Spinal cord (tissue), 3 donors: Measurements from ENCODE around the genes STIL, BEND5, AGBL4 and CDKN2C.

DNA sequence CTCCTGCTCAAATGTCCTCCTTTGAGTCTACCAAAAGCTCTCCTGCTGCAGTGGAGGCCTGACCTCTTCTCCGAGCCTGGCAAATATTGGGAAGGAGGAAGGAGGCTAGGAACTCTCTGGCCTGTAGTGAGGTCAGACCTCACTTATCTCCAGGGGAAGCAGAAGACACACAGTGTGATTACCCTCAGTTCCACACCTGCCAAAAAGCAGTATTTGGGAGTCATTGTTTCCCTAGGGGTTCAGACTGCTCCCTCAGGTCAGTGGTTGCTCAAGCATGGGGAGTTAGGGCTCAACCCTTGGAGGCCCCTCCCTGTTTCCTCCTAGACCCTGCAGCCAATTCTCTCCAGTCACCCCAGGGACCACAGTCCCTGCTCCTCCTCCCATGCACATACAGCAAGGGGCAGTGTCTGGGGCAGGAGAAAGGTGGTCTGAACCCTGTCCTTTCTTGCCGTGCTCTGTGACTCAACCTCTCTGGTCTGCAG, 1.2 kb downstream of the PDZK1IP1 start:
- PRO-cap: no peak
- RAMPAGE, long total RNA: no peak

DNA sequence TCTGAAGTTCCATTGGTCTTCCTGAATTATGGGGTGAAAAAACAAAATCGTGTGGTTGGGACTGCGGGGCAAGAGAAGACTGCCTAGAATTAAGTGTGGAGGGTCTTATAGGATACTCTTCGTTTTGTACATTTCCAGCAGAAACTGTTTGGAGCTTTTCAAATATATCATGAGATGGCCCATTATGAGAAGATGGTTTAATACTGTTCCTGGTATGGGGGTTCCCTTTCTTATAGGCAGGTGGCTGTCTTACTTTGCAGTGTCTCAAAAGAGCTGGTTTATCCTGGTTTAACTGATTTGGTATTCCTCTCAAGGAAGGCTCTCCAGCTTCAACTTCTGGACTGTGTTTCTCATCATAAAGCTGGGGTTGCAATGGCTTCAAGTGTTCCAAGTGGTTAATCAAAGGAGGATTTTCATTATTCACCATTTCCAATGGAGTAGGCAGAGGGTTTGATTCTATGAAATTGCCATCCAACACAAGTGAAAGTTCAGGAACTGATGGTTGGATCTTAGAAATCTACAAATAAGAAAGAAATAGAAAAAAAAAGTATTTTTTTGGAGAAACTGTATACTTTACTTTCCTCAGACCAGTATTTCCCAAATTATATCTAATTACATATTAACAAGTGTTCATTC, 33.1 kb downstream of the STIL start:
- PRO-cap: no peak
- RAMPAGE, long total RNA: no peak

DNA sequence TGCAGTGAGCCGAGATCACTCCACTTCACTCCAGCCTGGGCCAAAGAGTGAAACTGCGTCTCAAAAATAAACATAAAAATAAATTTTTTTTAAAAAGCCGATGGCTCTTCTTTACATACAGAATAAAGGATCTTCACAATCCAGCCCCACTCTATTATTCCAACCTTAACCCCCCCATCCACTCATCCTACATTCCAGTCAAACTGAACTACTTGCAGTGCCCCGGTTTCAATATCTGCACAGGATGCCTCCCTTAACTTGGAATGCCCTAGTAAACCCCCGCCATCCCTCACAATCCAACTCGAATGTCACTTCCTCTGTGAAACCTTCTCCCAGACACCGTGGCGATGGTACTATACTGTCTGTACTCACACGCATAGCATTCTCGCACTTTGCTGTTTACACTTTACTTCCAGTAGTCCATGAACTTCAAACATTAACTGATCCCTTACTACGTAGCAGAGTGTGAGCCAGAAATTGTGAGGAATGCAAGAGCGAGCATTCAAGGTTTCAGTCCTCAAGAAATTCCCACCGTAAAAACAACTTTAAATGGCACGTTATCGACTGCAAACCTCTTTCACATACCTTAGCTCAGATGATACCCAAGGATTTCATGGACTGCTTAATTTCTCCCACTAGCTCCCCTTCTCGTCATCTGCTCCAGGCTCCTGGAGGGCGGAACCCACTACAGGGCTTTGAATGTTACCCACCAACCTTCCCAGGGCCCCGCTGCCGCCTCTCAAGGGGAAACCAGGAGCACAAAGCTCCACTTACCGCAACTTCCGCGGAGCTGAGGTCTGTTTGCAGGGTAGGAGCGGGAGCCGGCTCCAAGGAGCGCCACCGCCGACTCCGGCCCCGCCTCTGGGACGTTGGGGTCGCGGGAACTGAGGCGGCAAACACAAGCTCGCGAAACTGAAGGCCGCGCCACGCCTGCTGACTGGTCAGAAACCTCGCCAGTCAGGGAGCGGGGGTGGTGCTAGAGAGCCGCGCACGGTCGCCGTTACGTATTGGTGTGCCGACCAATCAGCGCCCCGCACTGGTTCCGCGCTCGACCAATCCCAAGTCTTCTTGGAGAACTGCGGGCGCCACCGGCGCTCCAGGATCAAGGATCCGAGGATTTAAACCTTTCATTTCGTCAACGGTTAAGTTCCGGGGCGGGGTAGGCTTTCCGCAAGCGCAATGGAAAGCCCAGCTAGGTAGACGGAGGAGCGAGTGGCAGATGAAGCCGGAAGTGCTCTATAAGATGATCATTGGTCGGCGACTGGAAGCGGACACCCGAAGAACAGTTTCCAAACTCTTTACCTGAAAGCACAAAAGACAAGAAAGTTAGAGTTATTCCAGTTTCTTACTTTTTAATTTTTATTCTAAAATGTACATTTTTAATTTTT, at the start of gene STIL:
Gene STIL (minus strand): TSS at position 886 of the 1,388 bp plus-strand sequence.
- PRO-cap: no peak
- RAMPAGE, long total RNA: no peak

DNA sequence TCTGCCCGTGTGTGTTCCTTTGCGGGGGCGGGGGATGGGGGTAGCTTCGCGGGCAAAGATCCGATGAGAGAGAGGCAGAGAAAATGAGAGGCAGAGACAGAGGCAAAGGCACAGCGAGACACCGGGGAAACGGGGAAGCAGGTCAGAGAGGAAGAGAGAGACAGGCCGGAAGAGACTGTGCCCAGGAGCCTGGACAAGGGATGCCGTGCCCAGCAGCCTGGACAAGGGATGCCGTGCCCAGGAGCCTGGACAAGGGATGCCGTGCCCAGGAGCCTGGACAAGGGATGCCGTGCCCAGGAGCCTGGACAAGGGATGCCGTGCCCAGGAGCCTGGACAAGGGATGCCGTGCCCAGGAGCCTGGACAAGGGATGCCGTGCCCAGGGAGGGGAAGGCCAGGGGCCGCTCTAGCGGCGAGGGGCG, 270.4 kb downstream of the FOXD2 start:
- PRO-cap: no peak
- RAMPAGE, long total RNA: no peak

DNA sequence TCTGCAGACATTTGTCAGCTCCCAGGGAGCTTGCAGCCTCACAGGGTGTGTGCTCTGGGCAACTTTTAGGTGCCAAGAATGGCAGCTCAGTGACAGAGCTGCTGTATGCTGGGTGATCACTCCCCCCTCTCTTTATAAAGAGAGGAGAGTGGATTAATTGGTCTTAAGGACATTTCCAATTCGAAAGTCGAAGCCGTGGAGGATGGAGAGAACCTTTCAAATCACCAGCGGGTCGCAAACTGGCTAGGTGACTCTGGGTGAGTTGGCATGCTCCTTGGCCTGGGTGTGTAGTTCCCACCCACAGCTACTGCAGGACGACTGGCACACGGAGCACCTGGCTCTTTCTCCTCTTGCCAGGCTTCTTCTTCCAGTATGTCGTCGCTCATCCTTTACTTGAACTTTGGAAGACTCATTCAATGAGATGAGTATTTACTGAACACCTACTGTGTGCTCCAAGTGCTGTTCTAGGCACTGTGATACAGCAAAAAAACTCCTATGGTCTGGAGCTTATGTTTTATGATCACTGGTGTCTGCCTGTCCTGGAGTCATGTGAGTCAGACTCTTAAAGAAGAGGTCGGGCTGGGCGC, 165.6 kb downstream of the TRABD2B start:
- PRO-cap: no peak
- RAMPAGE, long total RNA: no peak

GRCh38 chr1:47986715-47987264, 10.4 kb downstream of the TRABD2B start:
- PRO-cap: no peak
- RAMPAGE, long total RNA: no peak

GRCh38 chr1:47996025-47997029, 858 bp downstream of the TRABD2B start:
- PRO-cap: no peak
- RAMPAGE, long total RNA: no peak

- PRO-cap: no peak
- RAMPAGE, long total RNA: no peak
These were observed 54.2 kb upstream of the SPATA6 start for GRCh38 chr1:48526074-48526814.

DNA sequence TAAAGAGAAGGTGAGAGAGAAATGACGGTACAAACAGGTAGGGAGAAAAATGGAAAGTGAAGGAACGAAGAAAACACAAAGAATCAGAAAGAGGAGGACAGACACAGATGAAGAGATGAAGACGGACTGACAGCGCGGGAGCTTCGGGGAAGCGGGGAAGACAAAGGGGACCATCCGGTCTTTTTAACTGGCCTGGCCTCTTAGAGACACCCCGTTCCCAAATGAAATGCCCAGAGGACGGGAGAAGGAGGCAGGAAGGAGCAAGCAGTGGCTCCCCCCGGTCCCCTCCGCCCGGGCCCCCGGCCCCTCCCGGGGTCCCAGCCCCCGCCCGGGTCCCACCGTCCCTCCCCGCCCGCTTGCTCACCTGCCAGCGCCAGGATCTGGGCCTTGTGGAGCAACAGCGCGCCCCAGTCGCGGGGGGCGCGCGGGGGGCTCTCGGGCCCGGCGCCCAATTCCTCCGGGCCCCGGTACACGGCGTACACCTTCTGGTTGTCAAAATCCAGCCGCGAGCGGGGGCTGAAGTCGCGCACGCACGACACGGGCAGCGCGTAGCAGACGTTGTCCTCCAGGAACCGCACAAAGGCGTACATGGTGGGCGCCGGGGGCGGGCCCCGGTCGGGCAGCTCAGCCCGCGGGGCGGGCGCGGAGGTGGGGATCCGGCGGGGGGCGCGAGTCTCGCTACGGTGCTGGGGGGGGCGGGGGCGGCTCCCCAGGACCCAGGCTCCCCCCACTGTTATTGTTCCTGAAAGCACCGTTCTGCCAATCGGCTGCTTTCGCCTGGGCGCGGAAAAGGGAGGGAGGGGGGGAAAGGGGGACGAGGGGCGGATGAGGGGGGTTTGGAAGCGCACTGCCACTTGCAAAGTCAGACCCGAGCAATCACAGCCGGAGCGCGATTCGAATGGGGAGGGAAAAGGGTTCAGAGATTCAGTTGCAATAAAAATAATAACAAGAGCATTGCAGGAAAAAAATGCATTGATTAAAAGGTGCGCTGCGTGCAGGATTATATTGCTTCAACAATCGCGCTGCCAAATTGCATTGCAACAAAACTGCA, at the start of gene BEND5:
Gene BEND5 (minus strand): TSS at position 650 of the 1,051 bp plus-strand sequence.
- PRO-cap: no peak
- RAMPAGE, long total RNA: no peak

DNA sequence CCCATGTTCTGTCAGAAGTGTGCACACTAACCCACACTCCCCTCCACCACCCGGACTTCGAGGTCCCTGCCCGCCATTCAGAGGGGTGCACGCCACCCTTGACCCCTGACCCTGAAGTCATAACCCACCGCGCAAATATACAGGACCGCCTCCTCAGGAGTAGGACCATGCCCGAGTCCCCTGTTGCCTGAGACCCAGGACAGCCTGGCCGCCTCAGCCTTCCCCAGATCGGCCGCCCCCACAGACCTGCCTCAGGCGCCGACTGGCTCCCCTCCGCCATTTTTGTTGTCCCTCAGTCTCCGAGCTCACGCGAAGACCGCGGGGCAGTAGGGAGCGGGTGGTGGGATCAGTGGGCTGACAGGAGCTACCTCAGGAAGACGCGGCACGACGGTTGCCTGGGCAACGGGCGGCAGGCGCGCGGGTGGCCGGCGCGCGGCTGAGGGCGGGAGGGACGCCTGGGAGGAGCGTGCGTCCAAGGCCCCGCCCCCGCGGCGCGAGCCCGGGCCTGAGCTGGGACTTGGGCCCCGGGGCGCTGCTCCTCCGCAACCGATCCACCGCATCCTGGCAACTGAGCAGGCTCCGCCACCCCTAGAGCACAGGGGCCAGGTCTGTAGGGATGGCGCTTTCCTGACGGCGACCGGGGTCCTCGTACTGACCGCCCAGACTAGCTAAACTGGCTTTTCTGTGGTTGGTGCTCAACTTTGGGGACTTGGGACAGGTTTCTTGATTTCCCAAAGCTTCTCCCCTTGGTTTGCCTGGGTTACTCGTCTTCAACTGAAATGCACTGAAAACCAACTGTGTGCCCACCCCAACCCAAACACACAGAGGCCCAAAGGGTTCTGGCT, at the start of gene AGBL4:
Gene AGBL4 (minus strand): TSS at position 438 of the 845 bp plus-strand sequence.
- PRO-cap: no peak
- RAMPAGE, long total RNA: no peak

- PRO-cap: no peak
- RAMPAGE, long total RNA: no peak
These were observed 812 bp downstream of the ELAVL4 start for GRCh38 chr1:50109342-50110121.

DNA sequence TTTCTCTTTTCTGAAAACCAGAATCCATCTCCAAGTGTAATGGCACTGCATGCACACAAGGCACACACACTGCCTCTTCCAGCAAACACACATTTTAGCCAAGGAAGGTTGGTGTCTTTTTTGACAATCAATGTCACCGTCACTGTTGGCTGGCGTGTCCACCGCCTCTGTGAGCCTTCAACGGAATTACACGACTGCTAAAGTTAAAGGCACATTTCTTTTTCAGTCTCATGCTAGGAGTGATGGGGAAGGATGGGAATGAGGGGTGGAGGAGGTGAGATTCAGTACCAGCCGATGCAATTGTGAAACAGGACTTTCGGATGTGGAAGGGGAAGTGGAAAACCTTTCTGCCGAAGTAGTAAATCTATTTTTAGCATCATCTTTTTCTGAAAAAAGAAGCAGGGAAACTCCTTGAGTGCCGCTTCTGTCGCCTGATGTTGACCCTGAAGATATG, 1.4 kb downstream of the ELAVL4 start:
- PRO-cap: no peak
- RAMPAGE, long total RNA: no peak

DNA sequence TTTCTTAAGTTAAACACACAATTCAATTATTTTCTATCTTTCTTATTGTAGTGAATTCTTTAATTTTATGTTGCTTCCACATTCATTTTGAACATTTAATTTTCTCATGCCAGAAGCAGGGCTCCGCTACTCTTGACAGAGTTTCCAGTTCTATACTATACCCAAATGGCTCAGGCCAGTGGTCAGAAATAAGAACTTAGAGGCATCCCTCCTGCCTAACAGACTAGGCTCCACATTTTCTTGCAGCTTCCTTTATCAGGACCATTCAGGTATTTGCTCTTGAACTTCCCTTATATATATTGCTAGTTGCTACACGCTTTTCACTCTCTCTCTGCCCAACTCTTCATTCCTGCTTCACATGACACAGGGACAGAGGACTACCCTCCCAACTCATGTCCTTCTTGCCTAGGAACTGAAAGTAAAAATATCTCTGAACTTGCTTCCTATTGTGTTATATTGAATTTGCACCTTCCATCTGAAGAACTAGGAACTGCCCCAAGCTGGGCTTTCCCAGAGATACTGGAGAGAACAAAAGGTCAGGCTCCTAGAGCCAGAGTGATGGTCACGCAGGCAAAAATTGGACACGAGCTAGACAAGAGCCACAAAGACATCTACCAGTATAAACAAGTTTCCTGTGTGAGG, 229.4 kb downstream of the FAF1 start:
- PRO-cap: no peak
- RAMPAGE, long total RNA: no peak

DNA sequence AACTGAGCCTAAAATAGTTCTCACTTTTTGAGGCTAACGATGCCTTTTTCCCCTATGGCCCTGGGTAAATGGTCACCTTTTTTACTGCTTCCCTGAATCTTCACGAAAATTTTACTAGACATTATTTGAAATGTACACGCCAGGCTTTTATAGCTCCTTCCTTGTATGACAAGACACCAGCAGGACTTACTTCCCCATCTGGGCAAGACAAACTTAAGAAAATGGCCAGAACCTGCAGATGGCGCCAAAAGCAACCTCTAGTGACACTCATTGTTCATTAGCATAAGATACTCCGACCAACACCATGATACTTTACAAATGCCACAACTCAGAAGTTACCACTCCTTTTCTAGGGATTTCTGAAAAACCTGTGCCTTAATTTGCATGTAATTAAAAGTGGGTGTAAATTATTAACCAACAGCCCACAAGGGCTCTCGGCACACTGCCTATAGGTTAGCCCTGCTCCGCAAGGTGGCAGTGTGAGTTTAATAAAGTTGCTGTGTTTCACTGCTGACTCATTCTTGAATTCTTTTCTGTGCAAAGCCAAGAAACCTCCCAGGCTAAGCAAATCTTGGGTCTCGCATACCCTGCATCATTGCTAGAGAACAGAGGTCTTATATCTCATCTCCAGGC, 86.6 kb downstream of the FAF1 start:
- PRO-cap: no peak
- RAMPAGE, long total RNA: no peak

DNA sequence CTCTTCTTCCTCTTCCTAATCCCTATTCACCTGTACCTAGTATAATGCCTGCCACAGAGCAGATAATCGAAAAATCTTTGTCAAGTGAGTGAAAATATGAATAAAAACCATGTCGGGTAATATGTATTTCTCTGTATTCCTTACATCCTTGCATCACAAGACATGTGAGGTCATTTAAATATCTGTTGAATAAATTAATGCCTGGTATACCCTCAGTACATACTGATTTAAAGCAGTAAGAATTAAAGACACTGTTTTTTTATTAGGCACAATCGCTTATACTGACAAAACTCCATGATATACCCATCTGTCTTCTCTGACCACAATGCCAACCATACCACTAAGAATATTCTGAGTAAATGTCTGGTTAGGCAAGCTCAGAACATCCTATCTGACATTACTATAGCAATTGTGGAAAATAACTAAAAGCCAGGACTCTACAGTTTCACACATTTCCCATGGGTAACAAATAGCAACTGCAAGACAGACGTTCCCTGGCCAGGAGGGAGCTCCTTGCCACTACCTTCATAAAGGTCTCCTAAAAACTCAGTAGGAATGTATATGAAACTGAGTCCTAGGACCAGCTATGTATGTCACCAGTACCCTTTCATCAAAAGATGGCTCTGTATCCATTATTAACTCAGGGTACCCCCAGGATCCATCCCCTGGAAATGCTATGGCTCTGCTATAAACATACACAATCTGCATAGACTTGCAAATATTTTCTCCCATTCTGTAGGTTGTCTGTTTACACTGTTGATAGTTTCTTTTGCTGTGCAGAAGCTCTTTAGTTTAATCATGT, 22.1 kb downstream of the FAF1 start:
- PRO-cap: no peak
- RAMPAGE, long total RNA: no peak

GRCh38 chr1:50969895-50970335, at the start of gene CDKN2C:
Gene CDKN2C, plus strand, starts transcription at chr1:50970245.
- PRO-cap: no peak
- RAMPAGE, long total RNA: no peak

DNA sequence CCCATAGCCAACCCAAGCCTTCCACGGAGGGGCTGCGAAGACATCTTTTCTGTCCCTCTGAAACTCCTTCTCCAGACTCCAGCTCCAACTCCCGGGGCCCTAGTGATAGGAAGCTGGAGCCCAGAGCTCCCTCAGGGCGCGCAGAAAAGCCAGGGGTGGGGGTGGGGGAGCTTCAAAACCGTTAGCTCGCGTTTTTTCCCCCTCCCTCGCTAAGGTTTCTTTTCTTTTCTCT, 7.2 kb downstream of the CDKN2C start:
- PRO-cap: no peak
- RAMPAGE, long total RNA: no peak

DNA sequence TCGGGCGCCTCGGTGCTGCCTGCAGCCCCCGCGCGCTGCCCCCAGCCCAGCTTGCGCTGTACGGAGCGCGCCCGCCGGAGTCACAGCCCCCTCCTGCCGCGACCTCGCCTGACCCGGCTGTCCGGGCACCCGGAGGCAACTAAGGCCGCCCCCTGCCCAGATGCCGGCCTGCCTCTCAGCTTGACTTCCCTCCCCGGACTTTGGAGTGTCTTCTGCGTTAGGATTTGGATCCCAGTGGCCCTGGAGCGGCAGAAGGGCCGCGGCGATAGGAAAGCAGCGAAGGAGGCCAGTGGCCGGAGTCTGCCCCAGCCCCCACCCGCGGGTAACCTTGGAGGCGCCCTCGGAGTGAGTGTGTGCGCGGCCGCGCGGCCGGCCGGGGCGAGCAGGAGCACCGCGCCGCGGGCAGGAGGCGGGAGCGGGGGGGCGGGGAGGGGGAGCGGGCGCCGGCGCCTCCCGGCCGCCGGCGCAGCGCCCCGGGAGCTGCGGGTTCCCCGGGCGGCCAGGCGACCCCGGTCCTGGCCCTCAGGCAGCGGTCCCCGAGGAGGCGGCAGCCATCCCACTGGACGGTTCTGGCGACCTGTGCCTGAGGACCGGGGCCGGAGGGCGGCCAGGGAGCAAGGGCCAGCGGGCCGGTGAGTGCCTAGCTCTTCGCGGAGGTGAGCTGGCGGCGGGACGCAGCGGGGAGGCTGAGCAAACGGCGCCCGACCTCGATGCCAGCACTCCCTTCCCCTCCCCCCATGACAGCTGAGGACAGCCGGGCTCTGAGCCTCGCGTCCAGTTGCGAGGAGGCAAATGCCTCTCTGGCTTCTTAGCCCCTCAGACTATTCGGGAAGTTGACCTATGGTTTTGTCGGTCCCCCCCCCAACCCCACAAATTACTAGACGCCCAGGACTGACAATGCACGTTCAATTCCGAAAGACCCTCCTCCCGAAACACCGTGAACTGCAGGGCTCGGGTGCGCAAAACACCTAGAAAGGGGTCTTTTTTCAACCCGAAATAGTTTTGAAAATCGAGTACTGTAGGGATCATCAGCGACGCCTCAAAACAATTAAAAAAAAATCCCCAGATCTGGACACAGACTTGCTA, 8.0 kb downstream of the CDKN2C start:
- PRO-cap: no peak
- RAMPAGE, long total RNA: no peak

GRCh38 chr1:50985070-50985708, 15.1 kb downstream of the CDKN2C start:
- PRO-cap: no peak
- RAMPAGE, long total RNA: no peak

DNA sequence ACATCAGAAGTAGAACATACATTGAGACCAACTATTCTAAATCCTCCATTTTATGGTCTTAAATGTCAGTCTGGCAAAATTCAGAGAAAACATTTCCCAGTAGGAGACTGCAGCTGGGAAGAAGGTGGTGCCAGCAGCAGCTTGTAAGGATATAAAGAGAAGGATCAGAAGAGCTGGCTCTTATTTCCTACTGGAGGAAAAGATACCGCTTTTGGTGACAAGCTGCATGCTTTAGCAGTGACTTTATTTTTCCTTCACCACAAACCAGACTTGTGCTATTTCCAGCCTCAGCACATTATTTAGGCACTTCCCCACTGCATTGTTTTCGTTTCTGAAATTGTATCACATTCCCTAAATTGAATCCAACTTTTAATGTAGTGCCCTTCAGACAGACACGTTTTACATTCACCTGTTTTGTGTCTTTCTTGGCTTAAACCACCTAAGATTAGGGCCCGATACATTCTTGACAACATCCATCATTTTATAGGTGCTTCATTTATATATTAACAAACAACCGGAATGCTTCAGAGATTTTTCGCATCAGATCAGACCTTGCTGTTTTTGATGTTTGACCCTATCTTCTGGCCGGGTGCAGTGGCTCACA, 28.5 kb downstream of the RNF11 start:
- PRO-cap: no peak
- RAMPAGE, long total RNA: no peak